Endodermal cell (in vitro differentiated cells): ENCODE measurements around a stretch of chr12.

- PRO-cap, result bidirectional peak, plus-strand start at chr12:131929276, minus-strand start at chr12:131929048
Observed at GRCh38 chr12:131928962-131929165, 212 bp upstream of the PUS1 start.

DNA sequence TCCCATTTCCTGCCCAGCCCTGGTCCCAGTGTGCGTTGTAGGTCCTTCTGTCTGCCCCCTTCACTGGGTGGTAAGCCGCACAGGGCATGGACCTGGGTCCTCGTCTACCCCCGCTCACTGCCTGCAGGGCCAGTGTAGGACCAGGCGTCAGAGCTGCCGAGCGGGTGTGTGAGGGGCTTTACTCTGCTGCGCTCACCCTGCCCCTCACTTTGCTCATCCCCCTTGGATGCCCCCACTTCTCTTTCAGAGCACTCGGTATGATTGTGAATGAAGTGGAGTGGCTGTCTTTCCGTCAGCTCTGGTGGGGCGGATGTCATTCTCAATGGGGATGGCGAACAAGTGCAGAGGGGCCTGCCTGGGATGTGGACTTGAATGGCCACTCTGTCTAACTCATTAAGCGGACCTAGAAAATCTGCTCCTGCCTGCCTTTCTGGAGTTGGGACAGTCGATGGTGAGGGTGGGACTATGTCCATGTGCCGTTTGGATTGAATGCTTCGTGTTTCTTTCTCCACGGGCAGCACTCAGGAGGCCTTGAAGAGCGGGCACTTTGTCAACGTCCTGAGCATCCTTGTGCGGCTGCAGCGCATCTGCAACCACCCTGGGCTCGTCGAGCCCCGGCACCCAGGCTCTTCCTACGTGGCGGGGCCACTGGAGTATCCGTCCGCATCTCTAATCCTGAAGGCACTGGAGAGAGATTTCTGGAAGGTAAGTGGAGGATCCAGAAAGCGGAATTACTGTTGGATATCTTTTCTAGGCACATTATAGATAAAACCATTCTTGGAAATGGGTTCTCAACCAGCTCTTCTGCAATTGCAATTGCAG, 67.5 kb downstream of the EP400 start:
- PRO-cap, result no peak

GRCh38 chr12:132027820-132028588, 78.3 kb downstream of the EP400 start:
- PRO-cap, result no peak

GRCh38 chr12:132043683-132044380, 94.1 kb downstream of the EP400 start:
- PRO-cap, result no peak

DNA sequence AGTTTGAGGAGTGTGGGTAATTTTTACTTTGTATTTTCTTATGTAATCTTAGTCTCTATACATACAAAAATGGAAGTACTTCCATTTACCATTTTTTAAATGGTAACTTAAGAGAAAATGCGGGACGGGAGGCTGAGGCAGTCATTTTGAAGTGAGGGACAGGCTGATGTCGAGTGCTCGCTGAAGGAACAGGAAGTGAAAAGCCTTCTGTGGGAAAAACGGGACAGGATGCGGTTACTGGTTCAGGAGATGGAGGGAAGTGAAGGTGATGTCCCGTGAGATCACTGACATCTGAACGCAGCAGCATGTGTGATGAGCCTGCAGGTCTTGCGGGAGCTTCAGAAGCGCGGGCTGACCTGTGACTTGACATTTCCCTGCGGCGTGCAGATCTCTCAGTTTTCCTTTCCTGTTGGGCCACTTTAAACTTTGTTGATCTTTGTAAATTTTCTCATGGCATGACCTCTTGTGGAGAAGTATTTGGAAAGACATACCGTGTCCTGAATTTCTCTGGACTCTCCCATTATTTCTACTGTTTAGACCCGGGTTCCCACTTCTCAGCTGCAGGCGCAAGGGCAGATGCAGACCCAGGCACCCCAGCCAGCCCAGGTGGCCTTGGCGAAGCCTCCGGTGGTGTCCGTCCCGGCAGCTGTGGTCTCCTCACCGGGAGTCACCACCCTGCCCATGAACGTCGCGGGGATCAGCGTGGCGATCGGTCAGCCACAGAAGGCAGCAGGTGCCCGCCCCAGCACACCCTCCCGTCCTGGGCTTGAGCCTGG, 77.7 kb downstream of the DDX51 start:
- PRO-cap, result no peak

DNA sequence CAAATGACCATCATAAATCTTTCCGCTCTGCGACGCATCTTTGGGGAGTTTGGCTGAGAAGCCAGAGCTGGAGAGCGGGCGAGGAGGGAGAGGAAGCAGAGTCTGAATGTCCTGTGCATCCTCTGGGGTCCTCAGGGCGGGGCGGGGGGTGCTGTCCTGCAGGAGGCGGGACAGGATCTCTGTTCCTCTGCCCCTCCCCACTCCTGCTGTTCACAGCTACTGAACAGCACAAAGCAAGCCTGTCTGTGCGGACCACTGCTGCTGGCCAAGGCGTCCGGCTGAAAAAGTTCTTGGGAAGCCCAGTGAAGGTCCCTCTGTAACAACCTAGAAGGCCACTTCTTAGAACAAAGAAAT, 14.4 kb upstream of the GALNT9 start:
- PRO-cap, result no peak

DNA sequence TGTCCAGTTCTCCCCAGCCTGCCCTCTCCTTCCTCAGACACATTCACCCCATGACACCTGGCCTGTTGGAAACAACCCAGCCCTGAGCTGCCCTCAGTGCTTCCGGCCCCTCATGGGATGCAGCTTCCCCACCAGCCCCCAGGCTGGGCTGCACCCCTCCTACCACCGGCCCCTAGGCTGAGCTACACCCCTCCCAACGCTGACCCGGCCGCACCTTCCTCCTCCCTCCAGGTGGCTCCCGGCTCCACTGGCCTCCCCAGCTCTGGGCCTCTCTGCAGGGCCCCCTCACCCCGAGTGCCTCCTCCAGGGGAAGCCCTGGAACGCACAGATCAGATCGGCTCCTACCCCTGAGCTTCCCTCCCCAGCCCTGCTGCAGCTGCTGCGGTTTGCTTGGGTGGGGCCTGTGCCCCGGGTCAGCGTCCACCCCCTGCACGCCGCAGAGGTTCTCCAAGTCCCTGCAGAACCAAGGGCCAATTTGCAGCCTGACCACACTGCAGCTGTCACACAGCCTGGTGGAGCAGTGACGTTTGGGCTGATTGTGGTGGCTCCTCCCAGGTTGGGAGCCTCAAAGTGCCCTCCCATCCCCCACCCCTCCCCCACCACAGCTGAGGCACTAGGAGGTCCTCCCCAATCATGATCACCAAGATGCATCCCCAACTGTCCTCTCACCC, 13.0 kb upstream of the FBRSL1 start:
- PRO-cap, result no peak

GRCh38 chr12:132525731-132526076, 35.8 kb downstream of the FBRSL1 start:
- PRO-cap, result no peak

DNA sequence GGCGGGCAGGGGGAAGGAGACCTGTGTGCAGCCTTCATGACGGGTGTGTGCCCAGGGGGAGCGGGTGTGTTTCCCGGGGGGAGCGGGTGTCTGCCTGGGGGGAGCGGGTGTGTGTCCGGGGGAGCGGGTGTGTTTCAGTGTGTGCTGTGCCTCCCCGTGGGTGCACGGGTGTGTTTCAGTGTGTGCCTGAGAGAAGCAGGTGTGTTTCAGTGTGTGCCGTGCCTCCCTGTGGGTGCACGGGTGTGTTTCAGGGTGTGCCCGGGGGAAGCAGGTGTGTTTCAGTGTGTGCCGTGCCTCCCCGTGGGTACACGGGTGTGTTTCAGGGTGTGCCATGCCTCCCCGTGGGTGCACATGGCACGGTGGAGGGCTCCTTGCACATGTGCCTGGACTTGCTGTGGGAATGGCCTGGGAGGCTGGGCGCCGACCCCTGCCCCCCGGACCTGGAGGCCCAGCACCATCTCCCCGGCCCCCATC, 38.6 kb downstream of the FBRSL1 start:
- PRO-cap, result no peak

GRCh38 chr12:132549715-132550818, 60.1 kb downstream of the FBRSL1 start:
- PRO-cap, result no peak

DNA sequence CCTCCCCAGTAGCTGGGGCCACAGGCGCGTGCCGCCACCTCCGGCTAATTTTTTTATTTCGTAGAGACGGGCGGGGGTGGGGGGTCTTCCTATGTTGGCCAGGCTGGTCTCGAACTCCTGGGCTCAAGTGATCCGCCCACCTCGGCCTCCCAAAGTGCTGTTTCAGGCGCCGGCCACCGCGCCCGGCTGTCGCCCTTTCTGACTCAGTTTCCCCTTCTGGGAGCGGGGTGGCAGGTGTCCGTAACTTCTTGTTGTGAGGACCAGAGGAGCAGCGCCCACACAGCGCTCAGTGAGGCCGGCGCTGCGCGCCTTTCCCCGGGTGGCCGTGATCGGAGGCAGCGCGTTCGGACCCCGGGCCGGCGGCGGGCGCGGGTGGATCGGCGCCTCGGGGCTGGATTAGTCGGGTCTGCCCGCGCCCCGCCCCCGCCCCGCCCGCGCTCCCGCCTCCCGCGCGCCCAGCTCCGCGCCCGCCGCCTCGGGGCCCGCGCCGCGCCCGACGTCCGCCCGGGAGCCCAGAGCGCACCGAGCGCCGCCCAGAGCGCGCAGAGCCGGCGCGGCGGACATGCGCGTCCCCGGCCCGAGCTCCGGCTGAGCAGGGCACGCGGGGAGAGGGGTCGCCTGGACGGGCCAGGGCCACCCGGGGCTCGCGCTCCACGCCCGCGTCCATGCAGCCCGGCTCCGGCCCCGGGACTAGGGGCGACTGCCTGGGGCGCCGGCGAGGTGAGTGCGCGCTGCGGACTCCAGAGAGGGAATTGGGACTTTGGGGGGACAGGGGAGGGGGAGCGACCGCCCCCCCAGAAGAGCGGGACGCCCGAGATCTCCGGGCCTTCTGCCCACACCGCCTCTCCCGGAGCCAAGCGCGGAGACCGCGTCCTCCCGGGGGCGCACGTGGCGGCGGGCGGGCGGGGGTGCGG, 50.6 kb downstream of the LRCOL1 start:
- PRO-cap, result bidirectional peak, plus-strand start at position 536 of the sequence, minus-strand start at position 397 of the sequence; bidirectional peak, plus-strand start at position 696 of the sequence, minus-strand start at position 692 of the sequence

- PRO-cap, result bidirectional peak, plus-strand start at chr12:132560659, minus-strand start at chr12:132560585
Observed at GRCh38 chr12:132560425-132560897, 49.9 kb downstream of the LRCOL1 start.

DNA sequence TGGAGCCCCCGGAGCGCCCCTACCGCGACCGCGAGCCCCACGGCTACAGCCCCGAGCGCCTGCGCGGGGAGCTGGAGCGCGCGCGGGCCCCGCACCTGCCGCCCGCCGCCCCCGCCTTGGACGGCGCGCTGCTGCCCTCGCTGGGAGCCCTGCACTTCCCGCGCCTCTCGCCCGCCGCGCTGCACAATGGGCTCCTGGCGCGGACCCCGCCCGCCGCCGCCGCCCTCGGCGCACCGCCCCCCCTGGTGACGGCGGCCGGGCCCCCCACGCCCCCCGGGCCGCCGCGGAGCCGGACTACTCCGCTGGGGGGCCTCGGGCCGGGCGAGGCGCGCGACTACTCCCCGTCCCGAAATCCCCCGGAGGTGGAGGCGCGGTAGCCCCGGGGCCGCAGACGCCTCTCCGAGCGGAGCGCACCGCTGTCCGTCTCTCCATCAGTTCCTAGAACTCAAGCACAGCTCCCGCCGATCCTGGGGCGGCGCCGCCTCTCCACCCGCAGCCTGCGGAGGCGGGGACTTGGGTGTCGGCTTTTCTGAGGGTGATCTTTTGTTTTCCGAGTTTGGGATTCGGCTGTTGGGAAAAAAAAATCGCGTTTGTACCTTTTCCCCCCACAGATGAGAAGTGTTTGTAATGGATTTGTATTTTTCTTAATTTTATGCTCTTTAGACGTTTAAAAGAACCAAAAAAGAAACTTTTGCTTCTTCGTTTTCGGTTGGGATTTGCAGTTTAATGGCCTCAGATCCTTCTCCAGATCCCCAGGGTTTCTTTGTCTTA, 26.8 kb downstream of the LRCOL1 start:
- PRO-cap, result no peak

DNA sequence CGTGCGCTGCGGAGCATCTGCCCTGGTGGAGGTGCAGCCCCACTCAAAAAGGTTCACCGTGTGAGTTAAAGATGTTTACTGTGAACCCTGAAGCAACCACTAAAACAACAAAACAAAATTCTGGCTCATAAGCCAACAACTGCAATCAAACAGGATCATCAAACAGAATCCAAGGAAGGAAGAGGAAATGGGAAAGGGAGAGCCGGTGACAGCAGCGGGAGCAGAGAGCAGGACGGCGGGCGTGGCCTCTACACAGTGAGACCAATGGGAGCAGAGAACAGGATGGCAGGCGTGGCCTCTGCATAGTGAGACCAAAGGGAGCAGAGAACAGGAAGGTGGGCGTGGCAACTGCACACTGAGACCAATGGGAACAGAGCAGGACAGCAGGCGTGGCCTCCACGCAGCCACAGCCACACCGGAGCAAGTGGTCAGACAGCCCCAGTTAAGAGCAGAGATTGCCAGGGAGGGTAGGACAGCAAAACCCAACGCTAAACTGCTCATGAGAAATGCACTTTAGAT, 16.5 kb downstream of the LRCOL1 start:
- PRO-cap, result no peak

- PRO-cap, result no peak
Observed at GRCh38 chr12:132600129-132600831, 10.1 kb downstream of the LRCOL1 start.

DNA sequence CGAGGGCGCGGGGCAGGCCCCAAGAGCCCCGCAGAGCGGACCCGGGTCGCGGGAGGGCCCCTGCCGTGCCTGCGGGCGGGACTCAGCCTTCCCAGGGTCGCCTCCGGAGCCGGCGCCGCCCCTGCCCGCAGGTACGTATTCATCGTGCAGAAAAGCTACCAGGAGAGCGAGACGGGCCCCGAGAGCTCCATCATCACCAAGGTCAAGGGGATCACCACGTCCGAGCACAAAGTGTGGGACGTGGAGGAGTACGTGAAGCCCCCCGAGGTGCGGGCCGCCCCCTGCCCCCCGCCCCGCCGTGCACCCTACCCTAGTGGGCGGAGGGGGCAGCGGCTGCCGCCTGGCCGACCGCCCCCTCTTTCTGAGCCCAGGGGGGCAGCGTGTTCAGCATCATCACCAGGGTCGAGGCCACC, 738 bp downstream of the P2RX2 start:
- PRO-cap, result no peak

DNA sequence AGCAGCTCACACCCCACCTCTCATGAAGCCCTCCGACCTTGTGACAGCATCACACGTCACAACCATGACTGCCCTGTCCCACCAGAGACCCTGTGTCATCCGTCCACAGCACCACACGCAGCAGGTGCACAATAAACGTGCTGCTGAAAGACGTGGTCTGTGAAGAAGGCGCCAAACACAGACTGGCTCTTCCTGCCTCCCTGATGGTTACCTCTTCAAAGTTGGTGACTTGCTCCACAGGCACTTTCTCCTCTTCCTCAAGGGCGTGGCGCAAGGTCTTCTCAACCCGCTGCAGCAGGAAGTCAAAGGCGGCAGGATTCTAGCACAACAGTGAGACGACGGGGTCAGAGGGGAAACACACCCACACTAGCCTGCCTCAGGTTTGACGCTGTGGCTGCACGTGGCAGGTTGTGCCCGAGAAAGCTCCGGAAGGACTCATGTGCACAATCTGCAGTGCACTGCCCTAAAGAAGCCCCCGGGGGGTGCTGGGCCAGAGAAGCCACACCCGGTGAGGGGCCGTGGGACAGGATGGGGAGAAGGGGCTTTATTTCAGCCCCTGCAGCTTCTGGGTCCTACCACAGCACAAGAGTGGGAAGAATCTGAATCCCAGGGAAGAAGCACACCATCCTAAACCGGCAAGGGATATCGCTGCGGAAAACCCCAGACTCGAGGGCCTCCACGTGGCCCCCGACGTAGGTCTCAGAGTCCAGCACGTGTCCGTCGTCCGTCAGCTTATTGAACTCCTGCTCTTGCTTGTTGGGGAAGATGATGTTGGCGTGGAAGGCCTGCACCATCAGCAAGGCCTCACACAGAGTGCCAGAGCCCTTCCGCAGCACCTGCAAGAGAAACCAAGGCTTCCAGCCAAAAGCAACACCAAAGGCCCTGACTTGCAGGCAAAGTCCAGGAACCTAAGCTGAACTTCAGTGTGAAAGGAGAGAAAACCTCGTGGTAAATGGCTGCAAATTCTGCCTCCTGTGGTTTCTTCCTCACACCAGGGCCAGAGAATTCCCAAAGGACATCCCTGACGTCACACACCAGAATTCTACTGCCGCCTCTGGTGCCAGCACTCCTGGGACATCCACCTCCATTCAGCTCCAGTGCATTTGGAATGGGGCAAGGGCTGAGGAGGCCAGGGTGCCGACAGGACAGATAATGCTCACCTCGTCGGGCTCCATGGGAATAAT, 14.7 kb downstream of the POLE start:
- PRO-cap, result no peak

DNA sequence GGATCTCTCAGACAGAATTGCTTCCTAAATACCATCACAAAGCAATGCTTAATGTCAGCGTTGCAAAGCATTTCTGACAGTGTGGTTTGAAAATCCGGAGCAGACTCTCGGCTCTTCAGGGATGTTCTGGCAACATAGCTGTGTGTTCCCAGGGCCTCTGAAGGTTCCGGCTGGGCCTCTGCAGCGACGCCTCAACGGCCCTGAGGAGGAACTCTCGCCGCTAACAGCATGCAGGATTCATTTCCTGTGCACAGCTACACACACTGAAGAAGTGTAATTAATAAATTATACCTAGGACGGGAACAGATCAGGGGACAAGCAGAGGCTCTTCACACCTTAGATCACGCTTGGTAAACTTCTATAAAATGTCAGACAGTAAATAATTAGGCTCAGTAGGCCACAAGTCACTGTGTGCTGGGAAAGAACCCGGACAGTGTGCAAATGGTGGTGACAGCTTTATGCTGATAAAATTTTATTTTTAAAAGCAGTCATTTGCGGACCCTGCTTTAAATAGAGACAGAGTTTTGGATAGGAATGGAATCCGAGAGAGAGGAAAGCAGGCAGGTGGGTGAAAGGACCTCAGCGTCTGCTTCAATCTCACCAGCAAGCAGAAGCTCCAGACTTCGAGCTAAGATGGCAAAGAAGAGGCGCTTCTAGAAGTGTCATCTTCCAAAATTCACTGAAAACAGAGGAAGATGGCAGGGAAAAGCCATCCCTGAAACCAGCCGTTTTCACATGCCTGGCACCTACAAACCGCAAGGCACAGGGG, 21.4 kb downstream of the ANKLE2 start:
- PRO-cap, result no peak

GRCh38 chr12:132742885-132743540, 18.6 kb downstream of the ANKLE2 start:
- PRO-cap, result no peak

GRCh38 chr12:132894997-132895399, 7.6 kb upstream of the CHFR start:
- PRO-cap, result no peak